Cerebral cortex (tissue), 2 donors: ENCODE measurements around the gene PTRHD1.

GRCh38 chr2:21004151-21004705 lies 39.6 kb downstream of the APOB start:
- PRO-cap, 2 experiments = no peak in any of the 2 experiments

DNA sequence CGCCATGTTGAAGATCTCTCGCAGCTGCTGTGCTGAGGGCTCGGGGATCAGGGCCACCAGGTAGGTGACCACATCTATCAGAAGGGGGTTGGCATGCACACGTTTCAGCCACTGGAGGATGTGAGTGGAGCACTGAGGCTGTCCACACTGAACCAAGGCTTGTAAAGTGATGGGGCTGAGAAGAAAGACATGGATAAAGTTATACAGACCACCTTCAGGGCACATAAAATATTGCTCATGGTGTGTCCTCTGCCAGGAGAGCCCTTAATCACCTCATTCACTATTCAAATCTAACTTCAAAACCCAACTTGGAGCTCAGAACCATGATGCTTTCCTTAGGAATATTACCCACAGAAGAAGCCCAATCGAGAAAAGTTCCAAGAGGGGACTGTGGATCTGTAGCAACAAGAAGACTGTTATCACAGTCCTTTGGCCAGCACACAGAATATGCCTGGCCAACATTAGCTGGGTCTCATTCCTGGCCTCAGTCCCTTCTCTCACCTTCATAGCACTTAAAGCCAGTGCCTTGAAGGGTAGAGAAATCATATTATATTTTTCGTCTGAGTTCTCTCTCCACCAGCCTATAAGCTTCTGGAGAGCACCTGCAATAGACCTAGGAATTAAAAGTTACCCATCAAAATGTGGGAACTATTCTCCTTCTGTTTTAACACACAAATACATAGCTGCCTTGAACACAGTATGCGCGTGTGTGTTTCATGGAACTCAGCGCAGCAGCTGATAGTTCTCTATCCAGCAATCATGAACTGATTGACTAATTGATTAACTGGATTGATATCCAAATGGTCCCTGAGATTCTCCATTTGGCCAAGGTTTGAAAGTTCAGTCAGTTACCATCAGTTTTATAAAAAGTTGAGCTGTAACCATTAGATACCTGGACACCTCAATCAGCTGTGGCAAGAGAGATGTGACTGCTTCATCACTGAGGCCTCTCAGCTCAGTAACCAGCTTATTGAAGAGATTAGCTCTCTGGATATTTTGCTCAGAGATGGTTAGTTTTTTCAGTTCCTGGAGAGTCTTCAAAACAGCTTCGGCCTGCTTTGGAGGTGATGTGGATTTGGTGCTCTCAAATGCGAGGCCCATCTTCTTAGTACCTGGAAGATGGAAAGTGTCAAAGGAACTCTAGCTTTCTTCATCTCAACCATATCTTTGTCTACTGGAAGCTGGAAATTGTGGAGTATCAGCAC lies 11.1 kb downstream of the APOB start:
- PRO-cap, 2 experiments = no peak in any of the 2 experiments

DNA sequence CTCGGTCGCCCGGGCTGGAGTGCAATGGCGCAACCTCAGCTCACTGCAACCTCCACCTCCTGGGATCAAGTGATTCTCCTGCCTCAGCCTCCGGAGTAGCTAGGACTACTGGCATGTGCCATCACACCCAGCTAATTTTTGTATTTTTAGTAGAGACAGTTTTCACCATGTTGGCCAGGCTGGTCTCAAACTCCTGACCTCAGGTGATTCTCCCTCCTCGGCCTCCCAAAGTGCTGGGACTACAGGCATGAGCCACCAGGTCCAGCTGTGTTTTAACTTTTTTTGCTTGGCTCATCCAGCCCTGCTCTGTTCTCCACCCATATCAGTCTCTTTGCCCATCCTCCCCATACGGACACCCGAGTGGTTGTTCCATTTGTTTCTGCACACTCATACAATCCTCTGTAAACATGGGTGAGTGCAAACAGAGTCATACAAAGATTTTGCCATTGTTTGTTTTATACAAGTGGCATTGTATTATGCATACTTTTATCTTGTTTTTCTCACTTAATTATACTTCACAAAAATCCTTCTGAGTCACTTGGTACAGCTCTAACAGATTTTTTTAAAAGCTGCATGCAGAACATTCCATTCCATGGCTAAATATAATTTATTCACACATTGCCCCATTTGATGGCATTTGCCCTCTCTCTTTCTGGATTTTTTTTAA lies 5.4 kb downstream of the APOB start:
- PRO-cap, 2 experiments = no peak in any of the 2 experiments

GRCh38 chr2:21047003-21047902 lies 3.4 kb upstream of the APOB start:
- PRO-cap, 2 experiments = no peak in any of the 2 experiments

- PRO-cap, 2 experiments = no peak in any of the 2 experiments
Observed at GRCh38 chr2:21066931-21067503, 23.1 kb upstream of the APOB start.

DNA sequence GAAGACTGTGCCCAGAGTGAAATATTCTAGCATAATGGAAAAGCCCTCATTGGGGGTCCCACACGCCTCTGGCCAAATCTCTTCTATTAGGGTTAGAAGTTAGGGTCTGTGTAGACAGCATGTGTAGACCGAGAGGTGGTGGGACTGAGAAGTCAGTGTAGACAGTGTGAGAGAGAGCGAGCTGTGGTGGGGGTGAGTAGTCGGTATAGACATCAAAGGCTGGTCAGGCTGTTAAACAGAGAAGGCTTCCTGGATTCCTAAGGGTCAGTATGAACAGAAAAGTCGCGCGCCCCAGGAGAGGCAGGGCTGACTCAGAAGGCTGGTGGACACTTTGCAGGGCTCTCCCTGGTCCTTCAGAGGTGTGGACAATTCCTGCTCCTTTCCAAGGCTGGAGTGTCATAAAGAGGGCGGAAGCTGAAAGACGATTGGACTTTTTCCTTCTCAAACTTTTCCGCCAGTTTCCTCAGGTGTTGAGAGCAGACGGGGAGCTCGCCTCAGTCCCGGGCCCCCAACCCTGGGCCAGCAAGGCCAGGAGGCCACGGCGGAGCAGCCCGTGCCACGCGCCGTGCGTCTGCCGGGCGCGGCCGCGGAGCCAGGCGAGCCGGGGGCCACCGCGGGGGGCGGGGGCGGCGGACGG lies 541 bp upstream of the KLHL29 start:
- PRO-cap, 2 experiments = no peak in any of the 2 experiments

GRCh38 chr2:23564726-23565178 lies 179.8 kb downstream of the KLHL29 start:
- PRO-cap, 2 experiments = no peak in any of the 2 experiments

DNA sequence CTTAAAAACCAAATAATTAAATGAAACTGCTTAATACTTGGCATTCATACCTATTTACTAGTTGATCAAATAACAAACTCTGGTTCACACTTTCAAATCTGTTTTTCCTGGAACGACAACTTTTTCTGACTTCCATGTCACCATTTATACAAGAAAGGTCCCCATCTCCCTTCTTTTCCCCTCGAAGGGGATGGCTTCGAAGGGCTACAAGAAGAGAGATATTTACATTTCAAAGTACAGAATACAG lies 39.2 kb downstream of the ATAD2B start:
- PRO-cap, 2 experiments = no peak in any of the 2 experiments

- PRO-cap, 2 experiments = no peak in any of the 2 experiments
Observed at GRCh38 chr2:24050170-24050714, 701 bp downstream of the FKBP1B start.

DNA sequence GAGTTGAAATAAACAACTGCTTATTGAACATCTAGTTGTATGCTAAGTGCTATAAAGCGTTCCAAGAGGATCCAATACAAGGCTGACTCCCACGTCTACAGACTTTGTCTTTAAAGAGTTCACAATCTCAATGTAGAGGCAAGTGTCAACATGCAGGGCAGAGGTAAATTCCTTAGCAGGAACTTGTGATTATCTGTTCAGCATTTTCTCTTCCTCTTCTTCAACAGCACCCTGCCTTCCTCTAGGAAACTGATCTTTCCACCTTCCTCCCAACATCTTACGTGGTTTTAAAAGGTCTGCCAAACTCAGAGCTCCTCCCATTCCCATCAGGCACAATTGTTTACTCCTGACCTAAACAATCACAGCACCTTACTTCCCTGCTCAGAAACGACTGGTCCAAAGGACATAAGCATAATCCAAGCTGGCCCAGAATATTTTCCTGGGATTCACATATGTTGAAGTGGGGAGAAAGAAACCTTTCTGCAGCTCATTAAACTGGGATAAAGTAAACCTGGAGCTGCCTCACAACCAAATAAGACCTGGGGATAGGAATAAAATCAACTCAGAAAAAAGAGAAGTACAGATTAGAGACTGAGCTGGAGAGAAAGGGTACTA lies 83.9 kb downstream of the ITSN2 start:
- PRO-cap, 2 experiments = no peak in any of the 2 experiments

GRCh38 chr2:24304150-24304471 lies 56.2 kb downstream of the ITSN2 start:
- PRO-cap, 2 experiments = no peak in any of the 2 experiments

- PRO-cap, 2 experiments = no peak in any of the 2 experiments
Observed at GRCh38 chr2:24327850-24328340, 32.4 kb downstream of the ITSN2 start.

DNA sequence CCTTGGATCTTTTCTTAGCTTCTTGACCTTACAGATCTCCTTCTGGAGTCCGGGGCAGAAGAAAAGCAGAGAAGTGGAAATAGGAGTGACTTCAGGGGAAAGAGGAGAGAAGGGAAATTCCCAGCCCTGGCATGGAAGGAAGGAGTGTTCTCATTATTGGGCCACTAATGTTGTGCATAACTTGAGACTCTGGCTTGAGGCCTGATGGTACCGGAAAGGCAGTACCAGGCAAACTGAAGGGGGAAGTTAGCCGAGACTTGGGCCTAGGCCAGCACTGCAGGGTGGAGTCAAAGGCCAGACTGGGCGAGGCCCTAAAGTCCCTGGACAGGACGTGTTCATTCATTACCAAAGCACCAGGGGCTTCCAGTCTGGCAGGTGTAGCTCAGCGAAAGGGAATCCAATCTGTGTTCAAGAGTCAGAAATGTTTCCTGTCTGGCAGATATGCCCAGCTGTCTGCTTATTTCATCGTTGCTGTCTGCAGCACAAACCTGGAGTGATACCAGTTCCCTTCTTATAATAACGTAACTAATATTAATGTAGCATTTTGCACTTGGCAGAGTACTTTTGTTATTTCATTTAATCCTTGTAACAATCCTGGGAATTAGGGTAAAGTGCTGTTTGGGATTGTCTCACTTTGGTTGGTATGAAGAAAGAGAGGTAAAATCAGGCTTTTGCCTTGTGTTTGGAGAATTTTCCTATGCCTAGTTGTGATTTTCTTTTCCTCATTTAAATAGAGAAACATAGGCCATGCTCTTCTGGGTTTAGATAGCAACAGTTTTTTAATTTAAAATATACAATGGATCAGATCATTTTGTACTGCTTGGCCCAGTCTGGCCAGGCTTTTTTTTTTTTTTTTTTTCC lies 4.8 kb upstream of the ITSN2 start:
- PRO-cap, 2 experiments = peak in 1 of 2 experiments; most common plus-strand start position 366 of the sequence (in 1)

DNA sequence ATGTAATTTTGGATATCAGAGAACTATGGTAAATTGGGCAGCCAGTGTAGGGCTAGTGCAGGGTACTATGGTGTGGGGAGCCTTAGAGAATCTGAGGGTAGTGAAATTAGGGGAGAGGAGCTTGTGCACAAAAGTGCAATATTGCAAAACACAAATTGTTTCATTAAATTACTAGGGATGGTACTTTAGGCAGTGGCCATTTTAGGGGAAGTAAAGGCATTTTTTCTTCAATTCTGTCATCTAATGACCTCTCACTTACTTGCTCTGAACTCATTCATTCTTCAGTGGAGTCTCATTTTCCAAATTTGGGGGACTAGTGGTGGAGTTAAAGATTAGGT lies 33.9 kb downstream of the NCOA1 start:
- PRO-cap, 2 experiments = no peak in any of the 2 experiments

DNA sequence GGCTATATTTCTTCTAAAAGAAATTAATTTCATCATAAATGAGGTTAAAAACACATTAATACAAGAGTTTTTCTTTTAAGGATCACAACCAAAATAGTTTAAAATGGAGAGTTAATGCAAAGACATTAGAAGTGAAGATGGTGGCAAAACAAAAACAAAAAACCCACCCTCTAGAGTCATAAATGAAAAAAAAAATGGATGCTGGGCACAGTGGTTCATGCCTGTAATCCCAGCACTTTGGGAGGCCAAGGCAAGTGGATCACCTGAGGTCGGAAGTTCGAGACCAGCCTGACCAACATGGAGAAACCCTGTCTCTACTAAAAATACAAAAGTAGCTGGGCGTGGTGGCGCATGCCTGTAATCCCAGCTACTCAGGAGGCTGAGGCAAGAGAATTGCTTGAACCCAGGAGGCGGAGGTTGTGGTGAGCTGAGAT lies 45.5 kb downstream of the PTRHD1 start:
- PRO-cap, 2 experiments = no peak in any of the 2 experiments

DNA sequence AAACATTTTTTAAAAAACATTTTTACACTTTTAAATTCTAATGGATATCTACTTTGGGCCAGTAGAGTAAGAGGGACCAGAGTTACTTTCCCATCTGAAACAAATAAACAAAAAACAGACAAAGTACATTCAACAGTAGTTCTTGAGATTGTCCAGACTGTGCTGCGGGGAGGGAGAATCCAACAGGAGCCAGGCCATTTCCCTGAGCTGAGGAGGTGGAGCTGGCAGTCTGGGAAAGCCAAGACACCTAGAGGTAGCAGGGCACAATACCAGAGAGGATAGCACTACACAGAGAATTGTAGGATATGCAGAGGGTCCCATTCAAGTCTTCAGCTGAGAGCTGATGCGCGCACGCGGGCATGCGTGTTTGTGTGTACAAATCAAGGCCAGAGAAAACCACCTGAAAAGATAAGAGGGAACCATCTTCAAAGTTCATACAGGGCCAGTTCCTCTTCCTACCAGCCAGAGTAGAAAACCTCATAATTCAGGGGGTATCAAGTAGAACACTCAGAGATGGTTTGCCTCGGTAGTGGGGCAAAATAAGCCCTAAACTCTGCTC lies 44.0 kb downstream of the PTRHD1 start:
- PRO-cap, 2 experiments = no peak in any of the 2 experiments

GRCh38 chr2:24767926-24768980 lies 24.9 kb downstream of the PTRHD1 start:
- PRO-cap, 2 experiments = no peak in any of the 2 experiments

DNA sequence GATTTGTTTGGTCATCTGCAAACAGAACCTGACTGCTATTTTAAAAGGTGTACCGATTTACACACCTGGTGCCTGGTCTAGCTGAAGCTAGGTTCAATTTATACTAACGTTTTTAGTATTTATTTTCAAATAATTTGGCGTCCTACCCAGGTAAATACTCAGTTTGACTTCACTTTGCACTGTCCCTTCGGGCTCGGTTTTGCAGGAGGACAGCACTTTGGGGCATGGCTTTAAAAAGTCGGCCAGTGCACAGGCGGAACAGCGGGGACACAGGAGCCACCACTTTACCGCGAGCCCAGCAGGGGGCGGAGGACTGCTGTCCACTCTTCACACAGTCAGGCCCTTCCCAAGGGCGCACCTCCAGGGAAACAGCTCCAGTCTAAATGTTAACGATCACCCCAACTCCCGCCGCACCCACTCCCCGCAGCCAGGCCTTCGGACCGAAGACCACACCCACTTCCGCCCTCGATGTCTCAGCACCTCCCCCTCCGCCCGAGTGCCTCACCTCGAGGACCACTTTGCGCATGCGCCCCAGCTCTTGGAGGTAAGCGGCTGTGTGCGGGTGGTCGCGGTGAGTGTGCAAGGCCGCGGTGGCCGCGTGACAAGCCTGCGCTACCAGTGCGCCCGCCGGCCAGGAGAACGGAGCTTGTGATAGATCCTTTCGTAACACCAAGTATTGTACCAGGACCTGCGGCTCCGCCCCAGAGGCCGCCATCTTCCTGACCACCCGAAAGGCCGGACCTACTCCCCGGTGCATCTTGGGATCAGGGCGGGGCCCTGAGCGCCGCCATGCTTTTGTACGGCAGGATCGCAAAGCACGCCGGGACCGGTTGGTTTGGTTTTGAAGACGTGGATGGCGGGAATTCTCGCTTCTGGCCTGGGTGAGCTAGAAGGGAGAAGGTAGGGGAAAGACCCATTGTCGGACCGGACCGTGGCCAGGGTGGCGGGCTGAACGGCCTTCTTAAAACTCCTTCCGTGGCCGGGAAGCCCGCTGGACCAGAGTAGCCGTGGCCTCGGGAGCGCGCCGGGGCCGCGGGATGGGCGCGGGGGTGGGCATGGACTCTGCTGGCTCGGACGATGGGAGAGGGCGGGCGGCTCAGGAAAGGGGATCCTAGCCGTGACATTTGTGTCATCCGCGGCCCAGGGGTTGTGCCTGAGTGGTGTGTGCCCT lies at the start of gene PTRHD1:
Gene PTRHD1 (minus strand): TSS at position 771 of the 1,171 bp plus-strand sequence.
- PRO-cap, 2 experiments = peak in 1 of 2 experiments; most common plus-strand start position 330 of the sequence (in 1); most common minus-strand start position 451 of the sequence (in 1)

- PRO-cap, 2 experiments = no peak in any of the 2 experiments
Observed at GRCh38 chr2:24821189-24822228, 28.3 kb downstream of the CENPO start.

GRCh38 chr2:24839810-24840486 lies 46.7 kb downstream of the CENPO start:
- PRO-cap, 2 experiments = no peak in any of the 2 experiments